Hepatocyte (in vitro differentiated cells and primary cell): ENCODE measurements around a stretch of chr1.

DNA sequence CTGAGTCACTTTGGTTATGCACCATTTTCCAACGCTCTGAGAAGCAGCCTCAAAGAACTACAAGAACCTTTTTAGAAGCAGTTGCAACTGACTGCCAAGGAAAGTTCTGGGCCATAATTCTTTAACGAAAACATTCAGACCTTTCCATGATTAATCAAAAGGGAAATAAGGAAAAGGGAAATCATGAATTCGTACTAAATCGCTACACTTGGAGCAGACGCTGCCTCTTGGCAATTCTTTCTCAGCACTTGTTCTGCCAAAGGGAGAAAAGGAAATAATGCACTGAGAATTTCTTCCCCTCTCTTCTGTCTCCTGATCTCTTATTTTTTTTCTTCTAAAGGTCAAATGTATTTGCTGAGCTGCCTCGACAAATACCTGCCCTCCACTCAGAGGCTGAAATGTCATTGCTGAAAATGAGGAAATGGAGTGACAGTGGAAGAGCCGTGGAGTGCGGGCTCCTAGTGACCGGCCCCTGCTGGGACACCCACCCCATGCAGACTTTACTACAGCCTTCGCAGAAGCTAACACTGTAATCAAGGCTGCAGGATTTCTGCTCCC lies 67.9 kb upstream of the GALNT2 start:
- RAMPAGE, long total RNA = no peak
- RRBS = no CpG with 5 or more reads among the region's 10 CpGs

DNA sequence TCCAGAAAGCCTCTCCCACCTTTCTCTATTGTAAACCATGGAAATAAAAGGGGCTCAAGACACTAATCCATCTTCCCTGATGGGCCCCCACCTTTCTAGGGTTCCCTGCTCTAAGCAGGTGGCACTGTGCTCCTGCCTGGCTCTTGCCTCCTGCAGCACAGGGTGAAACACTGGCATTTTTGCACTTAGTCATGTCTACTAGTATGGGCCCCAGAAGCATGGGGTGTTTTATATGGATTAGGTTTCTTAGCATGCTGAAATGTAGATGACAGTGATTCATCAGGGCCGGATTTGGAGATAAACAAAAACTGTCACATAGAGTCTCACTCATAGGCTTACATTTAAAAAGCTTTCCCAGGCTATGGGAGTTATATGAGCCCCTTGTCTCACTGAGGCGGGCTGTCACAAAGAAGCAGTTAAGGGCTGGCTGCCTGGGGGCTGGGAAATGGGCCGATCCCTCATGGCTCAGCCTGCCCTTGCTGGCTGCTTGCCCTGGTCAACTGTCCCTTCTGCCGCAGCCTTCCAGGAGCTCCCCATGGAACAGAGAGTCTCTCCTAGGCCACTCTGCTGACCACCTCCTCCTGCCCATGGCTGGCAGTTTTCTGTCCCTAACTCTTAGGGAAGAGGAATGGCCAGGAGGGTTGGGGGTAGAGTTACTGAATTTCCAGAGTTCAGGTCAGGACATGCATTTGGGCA lies 6.4 kb downstream of the GALNT2 start:
- RAMPAGE, long total RNA = no peak
- RRBS = no CpG with 5 or more reads among the region's 4 CpGs

DNA sequence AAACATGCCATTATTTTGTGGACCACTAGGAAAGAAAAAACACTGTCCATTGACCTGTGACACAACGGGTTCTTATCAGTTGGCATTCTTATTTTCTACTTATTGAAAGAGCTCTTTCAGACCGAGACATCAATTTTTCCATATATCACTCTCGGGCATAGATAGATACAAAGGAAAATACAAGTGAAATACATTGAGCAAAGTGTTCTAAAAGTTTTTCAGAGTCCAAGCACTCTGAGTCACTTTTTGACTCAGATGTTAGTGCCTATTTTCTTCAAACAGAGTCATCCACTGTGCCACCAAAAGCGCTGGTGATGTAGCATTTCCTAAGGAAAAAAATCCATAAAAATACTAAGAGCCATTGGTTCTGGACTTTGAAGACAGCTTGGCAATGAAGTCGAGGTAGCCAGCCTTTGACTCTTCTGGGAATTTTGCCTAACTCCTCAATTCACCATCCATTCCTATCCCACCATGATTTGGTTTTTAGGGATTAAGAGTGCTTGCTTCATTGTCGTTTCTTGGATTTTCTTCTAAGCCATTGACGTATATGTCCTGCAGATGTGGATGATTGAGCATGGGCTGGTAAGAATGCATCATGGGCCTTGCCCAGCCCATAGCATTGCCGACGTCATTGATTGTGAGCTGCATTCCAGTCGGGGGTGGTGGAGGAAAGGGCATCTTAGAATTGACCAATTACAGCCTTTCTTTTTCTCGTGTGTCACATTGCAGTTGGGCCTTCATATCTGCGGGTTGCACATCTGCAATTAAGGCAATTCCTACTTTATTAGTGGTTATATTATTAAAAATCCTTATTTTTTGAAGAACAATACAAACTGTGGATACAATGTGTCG lies 10.6 kb downstream of the GALNT2 start:
- RAMPAGE, long total RNA = no peak
- RRBS = no CpG with 5 or more reads among the region's 13 CpGs

GRCh38 chr1:230082584-230083347 lies 15.7 kb downstream of the GALNT2 start:
- RAMPAGE, long total RNA = no peak
- RRBS = no CpG with 5 or more reads among the region's 11 CpGs

GRCh38 chr1:230186971-230187248 lies 119.9 kb downstream of the GALNT2 start:
- RAMPAGE, long total RNA = no peak
- RRBS = no CpG with 5 or more reads among the region's 4 CpGs

DNA sequence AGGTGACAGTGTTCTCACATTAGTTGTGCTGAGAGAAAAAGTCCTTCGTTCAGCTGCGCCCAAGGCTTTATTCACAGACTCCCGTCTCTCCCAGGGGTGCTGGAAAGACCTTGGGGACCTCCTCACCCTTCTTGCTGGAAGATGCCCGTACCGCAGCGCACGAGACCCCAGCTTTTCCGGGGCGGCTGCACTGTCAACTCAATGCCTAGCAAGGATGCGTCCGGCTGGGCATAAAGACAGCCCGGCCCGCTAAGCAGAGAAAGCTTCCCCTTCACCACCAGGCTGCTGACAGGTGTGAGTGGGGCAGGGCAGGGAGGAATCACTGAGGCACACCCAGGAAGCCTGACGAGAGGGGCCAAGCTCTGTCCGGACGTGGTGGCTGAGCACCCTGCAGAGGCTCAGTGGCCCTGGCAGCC lies 125.3 kb downstream of the PGBD5 start:
- RAMPAGE, long total RNA = no peak
- RRBS = 100% methylated on average over 2 of the region's 16 CpGs

GRCh38 chr1:230426760-230427046 lies 571 bp upstream of the PGBD5 start:
- RAMPAGE, long total RNA = no peak
- RRBS = no CpG with 5 or more reads among the region's 19 CpGs

DNA sequence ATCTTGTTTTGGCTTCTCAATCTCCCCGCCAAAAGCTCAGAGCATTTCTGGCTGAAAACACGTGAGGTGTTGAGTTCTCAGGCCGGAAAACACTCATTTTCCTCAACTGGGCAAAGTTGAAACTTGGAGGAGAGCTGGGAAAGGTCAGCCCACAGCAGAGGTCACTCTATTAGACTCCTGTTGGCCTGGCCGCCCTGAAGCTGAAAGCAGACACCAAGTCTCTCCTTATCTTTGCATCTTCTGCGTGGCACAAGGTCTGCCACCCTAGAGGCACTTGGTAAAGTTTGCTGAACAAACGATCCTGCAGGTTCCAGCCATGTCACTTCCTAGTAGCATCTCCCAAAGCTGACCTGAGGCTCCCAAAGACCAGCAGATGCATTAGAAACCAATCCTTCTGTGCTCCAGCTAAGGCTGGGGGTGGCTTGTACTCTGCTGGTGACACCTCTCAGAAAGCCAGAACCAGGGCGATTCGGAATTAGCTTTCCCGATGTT lies 10.9 kb downstream of the CAPN9 start:
- RAMPAGE, long total RNA = no peak
- RRBS = no CpG with 5 or more reads among the region's 9 CpGs

DNA sequence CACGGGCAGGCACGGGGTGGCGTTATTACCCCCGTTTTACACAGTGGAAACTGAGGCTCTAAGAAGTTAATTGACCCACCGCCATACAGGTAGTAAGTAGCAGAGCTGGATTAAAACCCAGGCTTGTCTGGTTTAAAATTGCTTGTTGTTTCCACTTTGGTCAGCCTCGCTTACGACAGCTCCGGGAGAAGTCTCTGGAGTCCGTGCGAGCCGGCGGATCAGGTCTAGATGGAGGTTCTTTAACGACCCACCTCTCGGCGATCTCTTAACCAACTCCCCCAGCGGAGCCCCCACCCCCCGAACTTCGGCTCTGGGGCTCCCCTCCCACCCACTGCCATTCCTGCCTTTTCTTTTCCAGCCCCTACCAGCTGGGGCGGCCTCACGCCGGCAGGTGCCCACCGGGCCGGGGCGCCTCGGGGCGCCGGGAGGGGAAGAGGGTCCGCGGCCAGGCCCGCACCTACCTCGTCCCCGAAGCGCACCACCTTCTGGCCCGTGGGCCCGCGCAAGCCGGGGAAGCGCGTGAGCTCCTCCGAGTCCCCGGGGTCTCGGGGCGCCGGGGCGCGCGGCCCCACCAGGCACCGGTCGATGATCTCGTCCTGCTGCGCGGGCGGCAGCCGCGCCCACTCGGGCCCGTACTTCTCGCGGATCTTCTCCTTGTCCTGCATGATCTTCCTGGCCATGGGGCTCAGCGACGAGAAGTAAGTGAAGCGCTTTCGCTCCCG lies 441 bp downstream of the C1orf198 start:
- RAMPAGE, long total RNA = no peak
- RRBS = 1% methylated on average over 9 of the region's 64 CpGs

- RAMPAGE, long total RNA = no peak
- RRBS = no CpG with 5 or more reads among the region's 5 CpGs
Measured at GRCh38 chr1:230942594-230943414, 35.9 kb downstream of the TTC13 start.

- RAMPAGE, long total RNA = no peak
- RRBS = no CpG with 5 or more reads among the region's 12 CpGs
Measured at GRCh38 chr1:231016533-231017552, 23.2 kb downstream of the FAM89A start.

DNA sequence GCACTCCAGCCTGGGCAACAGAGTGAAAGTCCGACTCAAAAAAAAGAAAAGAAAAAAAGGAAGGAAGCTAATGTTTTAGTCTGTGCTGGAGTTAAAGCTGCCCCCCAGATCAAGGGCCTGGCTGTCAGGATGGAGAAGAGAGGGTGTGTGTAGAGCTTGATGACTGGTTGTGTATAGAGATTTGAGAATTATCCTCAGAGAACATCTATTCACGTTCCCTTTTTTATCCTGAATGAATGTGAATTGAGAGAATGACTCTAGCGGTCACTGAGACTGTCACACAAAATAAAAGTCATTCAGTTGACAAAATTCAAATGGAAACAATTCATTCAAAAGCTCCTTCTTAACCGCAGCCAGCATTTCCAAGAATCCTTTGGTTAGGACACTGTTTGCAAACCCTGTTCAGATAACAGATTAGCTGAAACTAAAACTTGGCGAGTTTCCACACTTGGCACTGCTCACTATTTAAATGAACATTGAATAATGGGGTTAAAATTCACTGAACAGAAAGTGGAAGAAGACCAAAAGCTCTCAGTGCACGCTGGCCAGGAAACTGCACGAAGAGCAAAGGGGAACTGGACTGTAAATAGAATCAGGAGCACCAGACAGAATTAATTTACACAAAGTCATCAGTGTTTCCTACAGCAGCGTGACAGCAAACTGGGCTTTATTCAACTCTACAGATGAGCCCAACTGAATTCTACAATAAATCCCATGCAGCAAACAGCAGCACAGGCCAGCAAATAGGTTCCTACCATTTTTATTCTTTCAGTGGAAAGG lies 13.6 kb upstream of the FAM89A start:
- RAMPAGE, long total RNA = no peak
- RRBS = no CpG with 5 or more reads among the region's 8 CpGs

DNA sequence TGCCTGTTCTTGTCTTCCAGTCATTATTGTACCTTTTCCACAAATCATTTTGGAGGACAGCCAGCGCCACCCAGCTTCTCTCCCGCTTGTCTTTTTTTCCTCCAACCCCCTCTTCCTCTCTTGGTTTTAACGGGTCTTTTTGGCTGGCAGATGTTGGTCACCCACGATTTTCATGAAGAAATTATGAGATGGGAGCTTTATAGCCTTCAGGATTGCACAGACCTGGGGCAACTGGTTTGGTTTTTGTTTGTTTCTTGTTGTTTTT lies 896 bp downstream of the GNPAT start:
- RAMPAGE, long total RNA = no peak
- RRBS = no CpG with 5 or more reads among the region's 4 CpGs

DNA sequence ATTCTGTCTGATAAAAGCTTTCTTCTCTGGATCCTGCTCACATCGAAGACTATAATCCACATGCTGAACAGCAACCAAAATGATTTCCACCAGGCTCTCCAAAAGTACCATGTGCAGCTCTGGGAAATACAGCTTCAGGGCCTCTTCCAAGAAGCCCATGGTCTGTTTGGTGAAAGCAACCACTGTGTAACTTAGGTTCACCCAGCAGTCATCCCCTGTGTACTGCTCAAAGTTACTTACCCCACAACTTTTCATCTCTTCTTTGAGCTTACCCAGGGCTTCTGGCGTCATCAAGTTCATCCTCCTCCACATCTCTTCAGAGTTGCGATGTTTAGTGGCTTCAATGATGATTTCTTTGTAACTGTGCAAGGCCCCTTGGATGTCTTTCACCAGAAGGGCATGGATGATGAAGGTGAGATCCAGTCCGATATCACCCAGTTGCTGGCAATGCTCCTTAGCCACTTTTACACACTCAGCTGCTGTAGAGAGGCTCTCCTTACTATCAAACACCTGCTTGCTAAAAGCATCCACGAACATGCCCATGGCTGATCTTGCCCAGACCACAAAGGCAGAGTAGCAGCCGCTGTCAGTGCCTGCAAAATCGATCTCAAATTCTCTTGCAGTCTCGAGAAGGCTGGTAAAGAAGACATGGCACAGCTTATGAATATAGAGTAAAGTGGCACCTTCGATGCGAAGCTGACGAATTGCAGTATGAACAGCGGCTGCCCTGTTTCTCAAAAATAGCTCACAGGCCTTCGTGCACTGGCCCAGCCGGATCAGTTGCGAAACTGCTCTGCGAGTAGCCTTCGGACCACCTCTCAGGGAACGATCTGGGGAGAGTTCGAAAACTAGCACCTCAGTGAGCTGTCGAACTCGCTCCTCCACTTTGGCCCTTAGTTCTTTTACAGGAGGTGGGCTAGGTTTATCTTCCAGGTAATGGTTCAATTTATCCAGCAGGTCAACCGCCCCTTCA lies 1.7 kb downstream of the EXOC8 start:
- RAMPAGE, long total RNA = no peak
- RRBS = no CpG with 5 or more reads among the region's 22 CpGs

- RAMPAGE, long total RNA = no peak
- RRBS = no CpG with 5 or more reads among the region's 2 CpGs
Measured at GRCh38 chr1:231351802-231352148, 13.7 kb downstream of the SPRTN start.

DNA sequence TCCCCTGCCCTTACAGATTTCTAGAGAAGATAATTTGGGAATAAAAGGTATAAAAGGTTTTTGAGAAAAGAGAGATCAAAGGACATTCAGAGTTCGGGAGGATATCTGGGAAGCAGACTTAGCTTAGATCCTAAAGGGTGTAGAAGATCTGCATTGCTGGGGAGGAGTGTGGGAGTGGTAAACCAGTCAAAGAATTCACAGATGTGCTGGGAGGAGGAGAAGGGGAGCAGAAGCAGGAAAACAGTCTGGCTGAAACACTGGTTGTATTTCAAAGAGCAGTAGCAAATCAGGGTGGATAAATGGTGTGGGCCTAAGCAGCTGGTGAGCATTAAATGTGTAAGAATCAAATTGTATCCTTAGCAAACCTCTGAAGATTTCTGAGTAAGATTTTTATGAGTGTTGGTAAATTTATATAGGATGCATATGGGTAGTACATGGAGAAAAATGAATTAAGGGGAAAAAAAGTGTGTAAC lies 14.0 kb downstream of the EGLN1 start:
- RAMPAGE, long total RNA = no peak
- RRBS = no CpG with 5 or more reads among the region's 1 CpG

GRCh38 chr1:231529038-231529412 lies 556 bp downstream of the TSNAX start:
- RAMPAGE, long total RNA = no peak
- RRBS = no CpG with 5 or more reads among the region's 4 CpGs

DNA sequence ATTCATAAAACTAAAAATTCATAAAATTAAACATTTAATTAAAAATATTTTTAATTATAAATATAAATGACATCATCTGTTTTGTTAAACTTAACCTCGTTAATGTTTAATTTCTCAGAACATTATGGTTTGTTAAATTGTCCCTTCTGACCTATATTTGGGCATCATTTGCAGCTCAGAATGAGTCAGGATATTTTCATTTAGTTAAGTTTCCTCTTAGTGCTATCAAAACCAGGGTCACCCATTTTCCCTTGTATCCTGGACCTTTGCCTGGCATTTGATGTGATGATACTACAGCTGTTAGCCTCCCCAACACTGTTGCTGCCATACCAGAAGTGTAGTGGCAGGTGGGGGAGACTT lies 30.2 kb downstream of the TSNAX start:
- RAMPAGE, long total RNA = no peak
- RRBS = no CpG with 5 or more reads among the region's 1 CpG

- RAMPAGE, long total RNA = no peak
- RRBS = no CpG with 5 or more reads among the region's 4 CpGs
Measured at GRCh38 chr1:231605482-231605715, 21.2 kb upstream of the DISC1 start.

- RAMPAGE, long total RNA = no peak
- RRBS = no CpG with 5 or more reads among the region's 7 CpGs
Measured at GRCh38 chr1:232378201-232378651, 251.7 kb downstream of the SIPA1L2 start.